Thyroid gland (tissue), 7 donors: ENCODE measurements around the gene FAM110D.

DNA sequence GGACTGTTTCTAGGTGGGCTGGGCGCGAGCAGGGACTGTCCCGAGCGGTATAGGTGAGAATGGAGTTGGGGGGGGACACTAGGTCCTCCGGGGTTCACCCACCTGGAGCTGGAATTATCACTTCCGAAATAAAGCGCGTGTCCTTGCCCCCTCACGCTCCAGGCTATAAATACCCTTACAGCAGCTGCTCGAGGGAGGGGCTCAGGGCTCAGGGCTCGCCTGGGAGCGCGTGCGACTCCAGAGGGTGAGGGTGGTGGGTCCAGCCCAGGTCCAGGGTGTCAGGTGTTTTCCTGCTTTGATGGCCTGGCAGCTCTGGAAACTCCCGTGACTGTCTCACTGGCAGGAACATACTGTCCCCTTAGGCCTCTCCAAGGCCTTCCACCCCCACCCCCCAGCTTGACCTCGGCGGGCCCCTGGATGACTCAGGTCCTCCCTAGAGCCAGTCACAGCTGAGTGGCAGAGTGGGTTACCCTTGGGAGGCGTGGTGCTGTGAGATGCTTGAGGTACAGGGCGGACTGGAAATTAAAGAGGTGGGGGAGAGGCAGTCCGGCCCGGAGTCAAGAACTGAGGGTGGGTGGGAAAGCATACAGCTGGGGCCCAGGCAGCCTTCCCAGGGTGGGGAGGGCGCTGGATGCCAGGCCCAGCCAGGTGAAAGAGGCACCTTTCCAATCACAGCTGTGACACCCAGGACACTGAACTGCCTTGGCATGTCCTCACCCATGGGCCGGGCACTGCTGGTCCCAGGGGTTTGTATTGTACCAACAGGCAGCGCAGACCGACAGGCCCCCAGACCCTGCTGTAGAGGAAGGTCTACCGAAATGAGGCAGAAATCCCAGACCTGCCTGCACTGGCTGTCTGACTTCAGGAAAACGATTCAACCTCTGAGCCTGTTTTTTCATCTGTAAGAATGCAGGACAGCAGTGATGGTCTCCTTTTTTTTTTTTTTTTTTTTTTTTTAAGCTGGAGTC, 9.3 kb downstream of the SLC30A2 start:
- PRO-cap, 2 experiments, result peak in 2 of 2 experiments; most common plus-strand start position 525 of the sequence (in 2); most common minus-strand start position 279 of the sequence (in 1)
- RAMPAGE, long total RNA, 5 experiments, result start-site peak on the minus strand in 3 of 5 experiments, centred at positions 244 to 277 of the sequence, 12 to 66 reads per replicate

GRCh38 chr1:26093915-26095168, 17.3 kb upstream of the PDIK1L start:
- PRO-cap, 2 experiments, result peak in 1 of 2 experiments; most common plus-strand start chr1:26095062 (in 1); most common minus-strand start chr1:26094801 (in 1)
- RAMPAGE, long total RNA, 5 experiments, result no peak in any of the 5 experiments

DNA sequence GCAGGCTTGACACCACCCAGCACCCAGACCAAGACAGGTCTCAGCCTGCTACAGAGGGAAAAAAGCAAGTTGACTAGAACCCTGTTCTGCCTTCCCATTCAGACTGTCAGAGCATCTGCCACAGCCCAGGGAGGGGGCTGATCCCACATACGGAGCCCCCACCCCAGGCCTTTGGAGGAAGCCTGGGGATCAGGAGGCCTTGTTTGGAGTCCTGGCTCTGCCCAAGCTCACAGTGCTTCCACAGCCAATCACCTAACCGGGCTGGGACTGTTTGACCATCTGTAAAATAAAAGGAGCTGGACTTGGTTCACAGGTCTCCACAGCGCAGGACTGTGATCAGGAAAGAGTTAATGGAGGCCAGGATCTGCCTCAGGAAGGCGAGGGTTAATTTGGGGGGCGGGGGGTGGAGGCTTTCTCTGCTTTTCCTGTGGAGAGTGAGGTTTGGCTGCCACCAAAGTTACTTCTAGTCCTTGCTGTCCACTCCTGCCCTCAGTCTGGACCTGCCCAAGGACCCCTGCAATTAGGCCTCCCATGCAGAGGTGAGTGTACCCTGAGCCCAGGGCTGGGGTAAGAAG, at the start of gene FAM110D:
FAM110D (plus strand) TSS at position 492 of the 575 bp plus-strand sequence.
- PRO-cap, 2 experiments, result peak in 2 of 2 experiments; most common plus-strand start position 492 of the sequence (in 2); most common minus-strand start position 258 of the sequence (in 1)
- RAMPAGE, long total RNA, 5 experiments, result start-site peak on the plus strand in 3 of 5 experiments, centred at positions 461 to 489 of the sequence, 10 to 66 reads per replicate

GRCh38 chr1:26181768-26182333, 4.6 kb downstream of the CNKSR1 start:
- PRO-cap, 2 experiments, result no peak in any of the 2 experiments
- RAMPAGE, long total RNA, 5 experiments, result no peak in any of the 5 experiments

DNA sequence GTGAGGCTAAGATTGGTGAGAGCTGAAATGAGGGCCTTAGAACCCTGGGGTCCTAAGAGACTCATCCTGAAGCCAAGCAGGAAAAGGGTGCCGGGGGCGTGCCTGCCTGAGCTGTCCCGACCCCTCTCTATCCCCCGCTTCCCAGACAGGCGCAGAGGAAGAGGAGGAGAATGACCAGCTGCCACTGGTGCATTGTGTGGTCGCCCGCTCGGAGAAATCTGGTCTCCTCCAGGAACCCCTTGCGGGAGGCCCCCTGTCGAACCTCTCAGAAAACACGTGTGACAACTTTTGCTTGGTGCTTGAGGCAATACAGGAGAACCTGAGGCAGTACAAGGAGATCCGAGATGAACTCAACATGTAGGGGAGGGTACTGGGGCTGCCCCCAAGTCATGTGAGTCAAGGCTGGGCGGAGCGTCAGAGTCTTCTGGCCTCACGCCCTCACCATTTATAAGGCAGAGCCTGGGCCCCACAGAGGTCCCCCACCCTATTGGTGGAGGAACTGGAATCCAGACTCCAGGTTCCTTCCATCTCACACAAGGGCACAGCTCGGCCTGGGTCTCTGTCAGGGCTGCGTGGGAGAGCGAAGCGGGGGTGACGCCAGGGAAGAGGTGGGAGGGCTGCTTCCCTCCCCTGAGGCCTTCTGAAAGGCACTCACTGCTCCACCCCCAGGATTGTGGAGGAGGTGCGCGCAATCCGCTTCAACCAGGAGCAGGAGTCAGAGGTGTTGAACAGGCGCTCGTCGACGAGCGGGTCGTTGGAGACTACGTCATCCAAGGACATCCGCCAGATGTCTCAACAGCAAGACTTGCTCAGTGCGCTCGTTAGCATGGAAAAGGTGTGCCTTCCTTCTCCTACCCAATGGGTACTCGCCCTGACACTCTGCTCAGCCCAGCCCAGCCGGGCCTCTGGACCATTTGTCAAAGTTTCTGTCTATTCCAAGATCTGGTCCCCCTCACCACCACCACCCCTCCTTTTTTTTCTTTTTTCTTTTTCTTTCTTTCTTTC, 10.6 kb downstream of the CATSPER4 start:
- PRO-cap, 2 experiments, result no peak in any of the 2 experiments
- RAMPAGE, long total RNA, 5 experiments, result no peak in any of the 5 experiments

DNA sequence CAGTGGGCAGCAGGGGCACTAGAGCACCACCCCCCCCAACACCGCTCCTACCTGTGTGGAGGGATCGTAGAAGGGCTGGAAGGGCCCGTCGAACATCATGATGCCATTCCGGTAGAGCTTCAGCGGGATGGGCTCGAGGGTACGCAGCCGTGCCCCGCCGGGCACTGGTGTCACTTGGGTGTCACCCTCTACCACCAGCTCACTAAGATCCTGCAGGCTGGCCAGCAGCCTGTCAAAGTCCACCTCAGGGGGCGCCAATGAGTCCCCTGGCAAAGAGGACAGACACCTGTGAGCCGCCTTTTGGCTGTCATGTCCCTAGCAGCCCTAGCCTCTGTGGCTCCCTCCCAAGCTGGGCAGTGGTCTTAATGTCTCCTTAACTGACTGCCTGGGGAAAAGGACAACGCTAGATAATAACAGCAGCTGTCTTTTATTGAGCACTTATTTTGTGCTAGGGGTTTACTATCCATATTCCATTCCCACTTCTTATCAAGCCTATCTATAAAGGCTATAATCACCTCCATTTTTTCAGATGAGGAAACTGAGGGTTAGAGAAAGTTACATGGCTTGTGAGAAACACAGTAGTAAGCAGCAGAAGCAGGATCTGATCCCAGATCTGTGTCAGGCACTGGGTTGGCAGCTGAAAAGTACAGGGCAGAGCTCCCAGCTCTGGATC, 6.0 kb downstream of the SH3BGRL3 start:
- PRO-cap, 2 experiments, result no peak in any of the 2 experiments
- RAMPAGE, long total RNA, 5 experiments, result no peak in any of the 5 experiments

DNA sequence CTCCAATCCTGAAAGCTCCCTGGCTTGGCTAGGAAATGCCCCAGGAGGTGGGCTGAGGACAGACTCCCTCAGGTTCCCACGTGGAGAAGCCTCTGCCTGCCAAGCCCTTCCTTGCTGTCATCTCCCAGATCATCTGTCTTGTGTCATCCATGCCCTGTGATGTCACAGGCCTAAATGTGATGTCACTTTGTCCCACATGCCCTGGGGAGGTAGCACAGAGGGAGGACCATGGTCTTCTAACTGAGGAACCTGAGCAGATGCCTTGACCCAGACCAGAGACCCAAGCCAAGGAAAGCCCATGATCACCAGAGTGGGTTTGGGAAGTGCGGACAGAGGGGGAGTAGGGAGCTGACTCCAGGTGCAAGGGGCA, 1.8 kb upstream of the ZNF683 start:
- PRO-cap, 2 experiments, result no peak in any of the 2 experiments
- RAMPAGE, long total RNA, 5 experiments, result no peak in any of the 5 experiments

DNA sequence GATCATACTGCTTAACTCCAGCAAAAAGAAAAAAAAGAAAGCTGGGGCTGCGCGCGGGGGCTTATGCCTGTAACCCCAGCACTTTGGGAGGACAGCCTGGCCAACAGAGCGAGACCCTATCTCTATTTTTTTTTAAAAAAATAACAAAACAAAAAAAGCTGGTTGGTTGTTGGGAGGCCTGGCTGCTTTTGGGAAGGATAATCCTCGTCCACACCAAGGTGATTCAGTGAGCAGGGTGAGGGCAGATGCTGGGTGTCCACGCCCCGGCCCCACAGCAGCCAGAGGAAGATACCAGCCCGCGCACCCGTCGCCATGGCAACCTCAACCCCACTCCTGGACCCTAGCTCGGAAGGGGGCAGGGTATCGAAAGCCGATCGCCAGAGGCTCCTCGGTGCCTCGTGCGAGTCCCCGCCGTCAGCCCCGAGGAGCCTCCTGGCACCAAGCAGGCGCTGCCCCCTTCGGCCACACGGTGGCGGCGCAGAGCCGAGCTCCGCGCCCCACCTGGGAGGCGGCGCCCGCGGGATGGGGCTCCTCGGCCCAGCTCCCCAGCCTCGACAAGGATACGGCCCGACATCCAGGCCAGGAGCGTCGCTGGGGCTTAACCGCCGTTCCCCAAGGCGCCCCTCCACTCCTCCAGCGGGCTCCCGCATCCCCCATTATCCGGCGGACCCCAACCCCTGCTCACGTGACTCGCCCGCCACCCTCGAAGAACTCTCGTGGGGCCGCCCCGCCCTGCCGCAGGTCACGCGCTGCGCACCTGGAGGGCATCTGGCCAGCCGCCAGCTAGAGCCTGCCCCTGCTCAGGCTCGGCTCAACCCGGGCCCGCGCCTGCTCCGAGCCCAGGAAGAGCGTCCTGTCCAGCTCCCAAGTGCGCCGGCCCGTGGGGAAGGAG, 27.9 kb downstream of the HMGN2 start:
- PRO-cap, 2 experiments, result peak in 2 of 2 experiments; most common plus-strand start position 548 of the sequence (in 1); most common minus-strand start position 416 of the sequence (in 1)
- RAMPAGE, long total RNA, 5 experiments, result no peak in any of the 5 experiments

DNA sequence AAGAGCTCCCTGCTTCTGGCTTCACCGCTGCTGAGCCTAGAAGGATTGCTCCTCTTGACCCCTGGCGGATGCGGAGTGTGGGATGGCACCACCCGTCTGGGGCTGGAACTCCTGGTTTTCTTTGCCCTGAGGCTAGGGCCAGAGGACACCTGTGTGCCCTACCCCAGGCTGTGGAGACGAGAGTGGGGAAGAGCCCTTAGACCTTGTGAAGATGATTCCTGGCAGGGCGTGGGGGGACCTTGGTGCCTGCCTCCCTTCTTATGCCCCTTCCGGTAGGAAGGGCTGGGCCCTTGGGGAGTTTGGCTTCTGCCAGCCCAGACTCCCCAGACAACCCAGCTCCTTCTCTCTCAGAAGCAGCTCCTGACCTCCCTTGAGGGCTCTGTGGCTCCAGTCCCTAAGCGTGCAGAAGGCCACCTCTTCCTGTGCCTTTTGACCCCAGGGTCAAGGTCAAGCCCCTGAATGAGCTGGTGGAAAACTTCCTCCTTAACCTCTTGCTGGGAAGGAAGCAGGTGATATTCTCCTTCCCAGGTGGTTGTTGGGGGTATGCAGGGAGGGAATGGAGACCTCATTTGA, 919 bp downstream of the RPS6KA1 start:
- PRO-cap, 2 experiments, result no peak in any of the 2 experiments
- RAMPAGE, long total RNA, 5 experiments, result no peak in any of the 5 experiments

DNA sequence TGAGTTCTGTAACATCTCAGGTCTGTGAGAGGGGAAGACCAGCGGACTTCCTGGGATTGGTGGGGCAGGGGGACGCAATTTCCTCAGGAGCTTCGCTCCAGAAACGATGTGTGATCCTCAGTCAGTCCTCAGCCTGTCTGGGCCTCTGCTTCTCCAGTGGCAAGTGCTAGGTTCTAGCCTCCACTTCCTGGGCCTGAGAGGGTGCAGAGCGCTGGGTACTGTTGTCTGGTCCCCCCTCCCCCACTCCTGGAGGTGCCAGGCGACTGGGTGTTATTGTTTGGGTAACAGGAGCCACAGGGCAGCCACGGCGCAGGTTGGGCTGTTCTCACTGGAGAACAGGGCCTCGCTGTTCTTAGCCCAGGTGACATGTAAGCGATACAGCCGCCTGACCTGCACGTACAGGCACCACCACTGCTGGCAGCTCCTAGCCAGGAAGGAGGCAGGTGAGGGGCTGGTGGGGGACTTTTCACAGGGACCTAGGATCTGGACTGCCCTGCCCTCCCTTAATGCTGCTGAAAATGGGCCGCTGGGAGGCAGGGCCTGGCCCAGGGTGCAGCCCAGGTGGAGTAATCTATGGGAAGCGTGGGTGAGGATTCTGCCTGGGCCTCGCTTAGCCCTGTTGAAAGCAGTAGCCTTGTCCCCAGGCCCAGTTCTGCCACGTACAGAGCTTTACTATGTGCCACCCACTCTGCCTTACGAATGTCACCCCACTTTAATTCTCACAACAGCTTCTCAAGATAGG, 2.2 kb downstream of the RPS6KA1 start:
- PRO-cap, 2 experiments, result no peak in any of the 2 experiments
- RAMPAGE, long total RNA, 5 experiments, result no peak in any of the 5 experiments

GRCh38 chr1:26729261-26730222, 33.7 kb downstream of the ARID1A start:
- PRO-cap, 2 experiments, result no peak in any of the 2 experiments
- RAMPAGE, long total RNA, 5 experiments, result no peak in any of the 5 experiments

GRCh38 chr1:26786842-26787829, 614 bp upstream of the PIGV start:
- PRO-cap, 2 experiments, result peak in 2 of 2 experiments; most common plus-strand start chr1:26787054 (in 2); most common minus-strand start chr1:26786951 (in 2)
- RAMPAGE, long total RNA, 5 experiments, result no peak in any of the 5 experiments

DNA sequence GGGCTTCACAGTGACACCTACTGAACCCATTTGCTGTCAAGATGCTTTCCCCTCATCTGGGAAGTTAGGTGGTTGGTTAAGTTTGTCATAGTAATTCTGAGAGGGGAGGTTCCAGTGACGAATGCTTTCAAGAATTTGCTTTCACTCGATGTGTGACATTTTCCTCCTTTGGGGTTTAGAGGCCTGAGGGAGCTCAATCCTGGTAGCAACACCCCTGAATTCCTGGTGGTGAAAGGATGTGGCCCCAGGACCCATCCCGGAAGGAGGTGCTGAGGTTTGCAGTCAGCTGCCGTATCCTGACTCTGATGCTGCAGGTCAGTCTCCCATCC, 2.8 kb downstream of the PIGV start:
- PRO-cap, 2 experiments, result no peak in any of the 2 experiments
- RAMPAGE, long total RNA, 5 experiments, result no peak in any of the 5 experiments

DNA sequence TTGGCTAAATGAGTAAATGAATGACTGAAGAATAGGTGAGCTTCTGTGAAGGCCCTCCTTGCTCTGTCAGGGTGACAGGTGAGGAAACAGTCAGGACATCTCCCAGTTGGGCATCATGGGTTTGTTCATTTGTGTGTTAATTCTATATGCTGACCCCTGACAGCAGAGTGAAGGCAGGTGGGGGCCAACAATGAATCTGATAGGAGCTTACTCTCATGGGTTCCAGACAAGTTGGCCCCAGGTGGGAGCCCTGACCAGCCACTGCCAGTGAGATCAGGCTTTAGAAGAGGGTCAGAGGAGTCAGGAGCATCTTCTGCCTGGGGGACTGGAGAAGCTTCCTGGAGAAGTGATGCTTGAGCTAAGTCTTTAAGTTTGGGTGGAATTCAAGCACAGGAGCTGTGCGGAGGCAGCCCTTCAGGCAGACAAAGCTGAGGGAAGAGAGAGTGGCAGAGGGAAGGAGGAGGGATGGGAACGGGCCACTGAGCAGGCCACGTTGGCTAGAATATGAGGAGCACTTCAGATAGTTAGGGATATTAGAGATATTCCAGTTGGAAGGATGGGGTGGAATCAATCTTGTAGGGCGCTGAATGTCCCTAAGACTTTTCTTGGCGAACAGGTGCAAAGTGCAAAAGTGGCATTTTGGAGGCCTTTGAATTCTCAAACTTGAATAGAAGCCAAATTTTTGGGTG, 8.3 kb downstream of the ZDHHC18 start:
- PRO-cap, 2 experiments, result no peak in any of the 2 experiments
- RAMPAGE, long total RNA, 5 experiments, result no peak in any of the 5 experiments

- PRO-cap, 2 experiments, result no peak in any of the 2 experiments
- RAMPAGE, long total RNA, 5 experiments, result no peak in any of the 5 experiments
These were observed 11.7 kb upstream of the SFN start for GRCh38 chr1:26851000-26851799.

DNA sequence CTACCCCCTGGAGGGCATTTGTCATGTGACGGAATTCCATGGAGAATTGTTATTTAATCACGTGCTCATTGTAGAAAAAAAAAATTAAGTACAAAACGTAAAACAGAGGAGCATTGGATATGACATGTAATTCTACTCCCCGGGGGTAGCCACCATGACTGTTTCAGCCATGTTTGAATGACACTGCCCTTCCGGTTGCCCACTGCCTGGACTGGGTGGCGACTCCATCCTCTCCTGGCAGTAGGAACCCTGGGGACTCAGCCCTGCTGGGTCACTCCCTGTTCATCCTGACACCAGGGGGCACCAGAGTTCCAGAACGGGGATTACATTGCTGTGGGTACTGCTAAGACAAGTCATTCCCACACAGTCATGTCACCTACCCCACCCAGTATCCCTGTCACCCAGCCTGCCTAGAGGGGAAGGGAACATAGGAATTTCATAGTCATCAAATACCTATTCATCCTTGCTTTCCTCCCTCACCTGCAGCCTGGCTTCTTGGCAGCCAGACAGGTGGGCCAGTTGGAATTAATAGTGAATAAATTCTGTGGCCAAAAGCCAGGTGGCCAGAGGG, 9.9 kb upstream of the SFN start:
- PRO-cap, 2 experiments, result no peak in any of the 2 experiments
- RAMPAGE, long total RNA, 5 experiments, result no peak in any of the 5 experiments

- PRO-cap, 2 experiments, result no peak in any of the 2 experiments
- RAMPAGE, long total RNA, 5 experiments, result no peak in any of the 5 experiments
These were observed 52.5 kb downstream of the SLC9A1 start for GRCh38 chr1:27102229-27103033.

GRCh38 chr1:27106546-27106918, 48.4 kb downstream of the SLC9A1 start:
- PRO-cap, 2 experiments, result no peak in any of the 2 experiments
- RAMPAGE, long total RNA, 5 experiments, result no peak in any of the 5 experiments

DNA sequence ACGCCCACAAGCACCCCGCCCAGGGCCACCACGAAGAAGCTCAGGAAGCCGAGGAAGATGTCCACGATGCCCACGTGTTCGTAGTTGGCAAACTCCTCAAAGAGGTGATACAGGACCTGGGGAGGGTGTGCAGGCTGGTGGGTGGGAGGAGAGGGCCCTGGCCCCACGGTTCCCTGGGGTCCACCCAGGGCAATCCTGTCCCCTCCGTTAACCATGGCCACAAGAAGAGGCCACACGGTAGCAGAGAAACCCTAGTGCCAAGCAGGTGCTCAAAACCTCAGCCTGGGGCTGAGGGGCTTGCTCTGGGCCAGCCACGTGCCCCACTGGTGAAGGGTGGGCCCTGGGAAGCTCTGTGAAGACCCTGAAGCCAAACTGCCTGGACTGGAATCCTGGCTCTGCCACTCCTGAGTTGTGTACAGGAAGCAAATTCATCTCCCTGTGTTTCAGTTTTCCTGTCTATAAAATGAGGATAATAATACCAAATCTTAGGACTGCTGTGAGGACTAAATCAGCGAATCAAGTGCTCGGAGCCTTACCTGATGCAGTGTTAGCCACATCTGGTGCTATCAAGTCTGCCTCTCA, 45.2 kb downstream of the SLC9A1 start:
- PRO-cap, 2 experiments, result no peak in any of the 2 experiments
- RAMPAGE, long total RNA, 5 experiments, result no peak in any of the 5 experiments

DNA sequence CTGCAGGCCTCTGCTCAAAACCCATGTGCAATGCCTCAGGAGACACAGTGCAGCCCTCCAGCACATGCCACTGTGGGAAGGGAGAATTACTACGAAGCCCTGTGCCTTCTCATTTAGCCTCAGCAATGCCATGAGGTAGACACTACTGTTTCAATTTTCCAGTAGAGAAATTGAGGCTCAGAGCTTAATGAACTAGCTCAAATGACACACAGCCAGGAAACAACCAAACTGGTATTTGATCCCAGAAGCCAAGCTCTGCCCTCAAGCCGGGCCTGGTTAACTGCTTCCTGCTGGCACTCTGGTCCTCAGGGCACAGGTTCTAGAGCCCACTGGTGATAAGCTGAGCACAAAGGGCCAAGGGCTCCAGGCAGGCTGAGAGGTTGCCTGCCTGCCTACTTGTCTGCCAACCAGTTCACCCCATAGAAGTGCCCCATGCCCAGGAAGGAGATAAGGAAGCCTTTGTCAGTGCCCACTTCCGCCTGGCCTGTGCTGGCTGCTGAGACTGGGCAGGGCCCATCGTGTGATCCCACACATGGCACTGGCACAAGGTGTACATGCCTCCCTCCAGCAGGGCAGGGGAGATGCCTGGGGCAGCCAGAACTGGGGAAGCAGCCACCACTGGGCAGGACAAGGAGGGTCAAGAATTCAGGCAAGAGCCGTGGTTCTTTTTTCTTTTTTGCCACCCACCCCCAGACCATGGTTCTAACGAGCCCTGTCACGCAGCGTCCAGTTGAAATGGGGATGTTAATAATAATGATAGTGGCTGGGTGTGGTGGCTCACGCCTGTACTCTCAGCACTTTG, 24.2 kb downstream of the SLC9A1 start:
- PRO-cap, 2 experiments, result no peak in any of the 2 experiments
- RAMPAGE, long total RNA, 5 experiments, result no peak in any of the 5 experiments